ENCODE measurements around a stretch of chr9.

- RRBS: no CpG with 5 or more reads among the region's 10 CpGs
Observed at GRCh38 chr9:97980917-97981822, 2.0 kb upstream of the ANP32B start.

- RRBS: 31% methylated on average over 18 of the region's 97 CpGs
Observed at GRCh38 chr9:98087155-98088343, 31.0 kb downstream of the NANS start.

DNA sequence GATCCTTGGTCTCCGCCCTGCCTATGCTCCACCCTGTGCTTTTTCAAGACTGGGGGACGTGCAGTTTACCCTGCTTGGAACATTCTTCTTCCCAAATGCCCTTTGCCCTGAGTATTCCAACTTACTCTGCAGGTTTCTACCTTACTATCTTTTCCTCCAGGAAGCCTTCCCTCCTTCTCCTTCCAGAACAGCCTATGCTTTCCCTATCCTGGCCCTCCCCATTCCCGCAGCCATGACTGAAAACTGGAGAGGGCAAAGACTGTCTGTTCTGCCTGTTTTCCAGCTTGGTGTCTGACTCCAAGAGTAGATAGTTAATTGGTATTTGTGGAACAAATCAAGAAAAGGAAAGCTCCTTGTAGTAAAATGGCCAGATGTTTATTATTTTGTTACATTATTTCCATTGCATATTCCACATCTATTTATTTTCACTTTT, 1.6 kb upstream of the TRIM14 start:
- RRBS: no CpG with 5 or more reads among the region's 3 CpGs

GRCh38 chr9:98243733-98244303, 11.6 kb downstream of the TBC1D2 start:
- RRBS: no CpG with 5 or more reads among the region's 7 CpGs

GRCh38 chr9:98256594-98257190, 1.2 kb upstream of the TBC1D2 start:
- RRBS: no CpG with 5 or more reads among the region's 16 CpGs

- RRBS: no CpG with 5 or more reads among the region's 4 CpGs
Observed at GRCh38 chr9:98753808-98754186, 42.6 kb downstream of the ANKS6 start.

DNA sequence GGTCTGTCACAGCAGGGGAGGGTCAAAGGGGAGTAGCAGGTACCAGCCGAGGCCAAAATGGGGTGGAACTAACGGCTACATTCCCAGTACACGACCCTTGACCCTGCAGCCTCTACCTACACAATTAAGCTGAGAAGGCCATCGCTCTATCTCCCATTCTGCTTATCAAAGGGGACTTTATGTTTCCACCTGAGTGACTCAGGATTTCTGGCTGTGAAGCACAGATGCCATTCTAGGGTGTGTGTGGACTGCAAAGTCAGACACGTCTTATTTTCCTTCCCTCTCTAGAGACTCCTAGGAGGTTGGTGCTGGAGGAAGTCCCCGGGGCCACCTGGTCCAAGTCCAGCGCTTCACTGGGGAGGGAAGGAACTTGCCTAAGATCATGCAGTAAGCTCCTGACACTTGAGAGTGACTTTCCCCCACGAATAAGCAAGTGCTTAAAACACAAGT, 14.4 kb downstream of the ANKS6 start:
- RRBS: no CpG with 5 or more reads among the region's 8 CpGs

DNA sequence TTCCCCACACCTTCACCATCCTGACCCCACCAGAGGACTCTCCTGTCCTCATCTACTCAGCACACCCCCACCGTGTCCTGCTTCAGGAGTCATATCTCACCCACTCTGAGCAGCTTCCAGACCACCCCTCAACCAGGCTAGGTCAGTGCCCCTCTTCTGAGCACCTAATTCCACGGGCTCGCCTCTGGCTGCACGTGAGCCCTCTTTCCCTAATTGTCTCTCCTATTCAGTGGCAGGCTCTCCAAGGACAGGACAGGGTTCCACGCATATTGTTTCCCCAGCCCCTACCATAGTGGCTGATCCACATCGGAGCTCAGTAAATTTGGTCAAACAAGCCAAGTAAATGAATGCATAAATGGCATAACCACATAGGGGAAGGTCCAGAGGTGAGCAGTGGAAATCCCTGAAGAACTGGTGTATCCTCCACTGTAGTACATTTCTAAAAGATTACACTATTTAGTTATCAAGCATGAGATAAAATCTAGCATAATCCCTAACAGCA, 4.2 kb downstream of the ANKS6 start:
- RRBS: no CpG with 5 or more reads among the region's 6 CpGs

DNA sequence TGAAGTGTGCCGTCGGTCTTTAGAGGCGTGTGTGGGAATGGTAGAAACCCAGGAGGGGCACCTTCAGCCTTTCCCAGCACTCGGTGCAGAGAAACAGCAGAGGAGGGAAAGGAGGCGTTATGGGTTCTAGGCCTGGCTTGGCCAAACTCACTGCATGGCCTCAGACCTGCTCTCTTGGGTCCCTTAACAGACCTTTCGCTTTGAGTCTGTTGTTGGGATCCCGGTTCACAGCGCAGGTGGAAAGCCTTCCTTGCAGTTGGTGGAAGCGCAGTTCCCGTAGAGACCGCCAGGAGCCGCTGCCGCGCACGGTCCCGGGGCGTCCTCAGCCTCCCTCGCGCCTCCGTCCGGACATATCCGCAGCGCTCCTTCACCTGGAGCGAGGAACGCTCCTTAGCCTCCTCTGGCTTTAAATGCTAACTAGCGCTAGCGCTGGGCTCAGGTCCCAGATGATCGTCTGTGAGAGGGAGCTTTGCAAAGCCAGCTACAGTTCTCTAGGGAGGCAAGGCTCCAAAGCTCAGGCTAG, 31.2 kb downstream of the COL15A1 start:
- RRBS: 5% methylated on average over 8 of the region's 28 CpGs

- RRBS: no CpG with 5 or more reads among the region's 2 CpGs
Observed at GRCh38 chr9:98977192-98977448, 33.4 kb downstream of the COL15A1 start.

DNA sequence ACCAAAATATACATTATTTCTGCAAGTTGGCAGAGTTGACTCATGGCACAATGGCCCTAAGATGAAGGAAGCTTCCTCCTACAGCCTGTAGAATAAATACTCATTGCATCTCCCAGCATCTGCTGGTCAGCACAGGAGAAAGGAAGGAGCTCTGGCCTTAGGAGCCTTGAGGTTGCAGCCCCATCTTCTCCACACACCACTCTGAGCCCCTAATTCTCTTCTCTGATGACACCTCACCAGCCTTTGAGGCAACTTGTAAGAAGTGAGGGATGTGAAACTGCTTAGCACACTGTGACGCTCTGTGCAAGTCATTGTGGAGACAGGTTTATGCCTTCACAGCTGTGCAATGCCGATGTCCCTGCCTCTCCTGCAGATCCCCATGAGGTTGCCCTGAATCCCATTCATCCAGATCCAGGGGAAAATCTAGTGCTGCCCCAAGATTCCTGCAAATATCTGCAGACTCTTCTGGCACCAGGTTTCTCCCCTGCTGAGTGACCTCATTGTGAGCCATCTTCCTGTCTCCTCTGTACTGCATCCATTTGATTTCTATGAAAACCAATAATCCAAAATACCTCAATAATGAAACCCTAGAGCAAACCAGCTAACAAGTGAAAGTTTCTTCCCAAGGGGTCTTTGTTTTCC, 65.3 kb upstream of the TGFBR1 start:
- RRBS: no CpG with 5 or more reads among the region's 2 CpGs

DNA sequence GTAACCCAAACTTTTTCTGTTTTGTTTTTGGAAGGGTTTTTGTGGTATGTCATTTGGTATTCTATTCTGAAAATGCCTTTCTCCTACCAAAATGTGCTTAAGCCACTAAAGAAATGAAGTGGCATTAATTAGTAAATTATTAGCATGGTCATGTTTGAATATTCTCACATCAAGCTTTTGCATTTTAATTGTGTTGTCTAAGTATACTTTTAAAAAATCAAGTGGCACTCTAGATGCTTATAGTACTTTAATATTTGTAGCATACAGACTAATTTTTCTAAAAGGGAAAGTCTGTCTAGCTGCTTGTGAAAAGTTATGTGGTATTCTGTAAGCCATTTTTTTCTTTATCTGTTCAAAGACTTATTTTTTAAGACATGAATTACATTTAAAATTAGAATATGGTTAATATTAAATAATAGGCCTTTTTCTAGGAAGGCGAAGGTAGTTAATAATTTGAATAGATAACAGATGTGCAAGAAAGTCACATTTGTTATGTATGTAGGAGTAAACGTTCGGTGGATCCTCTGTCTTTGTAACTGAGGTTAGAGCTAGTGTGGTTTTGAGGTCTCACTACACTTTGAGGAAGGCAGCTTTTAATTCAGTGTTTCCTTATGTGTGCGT, 45.2 kb downstream of the TGFBR1 start:
- RRBS: no CpG with 5 or more reads among the region's 4 CpGs

DNA sequence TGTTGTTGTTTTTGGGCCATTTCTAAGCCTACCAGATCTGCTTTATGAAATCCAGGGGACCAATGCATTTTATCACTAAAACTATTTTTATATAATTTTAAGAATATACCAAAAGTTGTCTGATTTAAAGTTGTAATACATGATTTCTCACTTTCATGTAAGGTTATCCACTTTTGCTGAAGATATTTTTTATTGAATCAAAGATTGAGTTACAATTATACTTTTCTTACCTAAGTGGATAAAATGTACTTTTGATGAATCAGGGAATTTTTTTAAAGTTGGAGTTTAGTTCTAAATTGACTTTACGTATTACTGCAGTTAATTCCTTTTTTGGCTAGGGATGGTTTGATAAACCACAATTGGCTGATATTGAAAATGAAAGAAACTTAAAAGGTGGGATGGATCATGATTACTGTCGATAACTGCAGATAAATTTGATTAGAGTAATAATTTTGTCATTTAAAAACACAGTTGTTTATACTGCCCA, 46.5 kb downstream of the TGFBR1 start:
- RRBS: no CpG with 5 or more reads among the region's 2 CpGs

DNA sequence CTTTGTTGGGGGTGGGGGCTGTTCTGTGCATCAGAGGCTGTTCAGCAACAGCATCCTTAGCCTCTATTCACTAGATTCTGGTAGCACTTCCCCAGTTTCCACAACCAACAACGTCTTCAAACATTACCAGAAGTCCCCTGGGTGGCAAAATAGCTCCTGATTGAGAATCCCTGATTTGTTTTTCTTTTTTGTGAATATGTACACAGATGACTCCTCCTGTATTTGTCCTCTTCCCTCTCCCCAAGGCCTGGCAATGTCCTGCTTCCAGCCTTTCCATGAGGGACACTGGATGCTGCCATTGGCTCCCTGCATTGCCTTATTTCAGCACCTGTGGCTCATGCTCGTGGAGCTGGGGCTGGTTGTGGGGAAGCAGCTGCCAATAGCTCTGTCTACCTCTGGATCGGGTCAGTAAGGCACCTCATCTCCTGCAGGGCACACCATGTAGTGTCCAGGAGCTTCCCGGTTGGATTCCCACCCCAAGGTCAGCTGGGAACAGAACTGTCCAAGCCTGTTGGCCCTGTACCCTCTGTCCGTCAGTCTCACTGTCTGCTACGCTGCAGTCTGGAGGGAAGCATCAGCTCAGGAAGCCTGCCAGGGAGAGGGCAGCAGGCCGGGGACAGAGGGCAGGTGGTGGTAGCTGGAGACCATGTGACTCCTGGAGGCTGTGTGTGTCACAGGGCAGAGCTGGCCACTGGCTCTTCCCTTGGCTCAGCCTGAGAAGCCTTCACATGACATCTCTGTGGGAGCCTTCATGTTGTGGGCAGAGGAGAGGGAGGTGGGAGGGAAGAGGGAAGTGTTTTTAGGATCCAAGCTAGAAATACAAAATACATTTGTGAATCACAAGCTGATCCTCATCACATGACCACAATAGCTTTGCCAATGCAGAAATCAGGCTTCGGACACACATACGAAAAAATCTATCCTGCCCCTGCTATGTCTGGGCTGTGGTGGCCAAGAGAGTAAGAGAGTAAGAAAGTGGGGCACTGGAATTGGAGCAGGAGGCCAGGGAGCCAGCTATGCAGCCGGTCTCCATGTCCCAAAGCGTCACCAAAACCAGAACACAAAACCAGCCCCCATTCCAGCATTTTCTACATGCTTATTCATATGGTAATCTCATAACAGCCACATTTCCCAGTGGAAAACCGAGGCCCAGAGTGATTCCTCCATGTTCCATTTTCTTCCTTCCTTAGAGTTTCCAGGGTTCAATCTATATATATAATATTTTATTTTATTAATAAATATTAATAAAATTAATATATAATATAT, 134.5 kb downstream of the SEC61B start:
- RRBS: no CpG with 5 or more reads among the region's 12 CpGs

GRCh38 chr9:99358616-99359145, 136.6 kb downstream of the SEC61B start:
- RRBS: no CpG with 5 or more reads among the region's 9 CpGs

GRCh38 chr9:99359155-99359920, 137.3 kb downstream of the SEC61B start:
- RRBS: no CpG with 5 or more reads among the region's 13 CpGs

DNA sequence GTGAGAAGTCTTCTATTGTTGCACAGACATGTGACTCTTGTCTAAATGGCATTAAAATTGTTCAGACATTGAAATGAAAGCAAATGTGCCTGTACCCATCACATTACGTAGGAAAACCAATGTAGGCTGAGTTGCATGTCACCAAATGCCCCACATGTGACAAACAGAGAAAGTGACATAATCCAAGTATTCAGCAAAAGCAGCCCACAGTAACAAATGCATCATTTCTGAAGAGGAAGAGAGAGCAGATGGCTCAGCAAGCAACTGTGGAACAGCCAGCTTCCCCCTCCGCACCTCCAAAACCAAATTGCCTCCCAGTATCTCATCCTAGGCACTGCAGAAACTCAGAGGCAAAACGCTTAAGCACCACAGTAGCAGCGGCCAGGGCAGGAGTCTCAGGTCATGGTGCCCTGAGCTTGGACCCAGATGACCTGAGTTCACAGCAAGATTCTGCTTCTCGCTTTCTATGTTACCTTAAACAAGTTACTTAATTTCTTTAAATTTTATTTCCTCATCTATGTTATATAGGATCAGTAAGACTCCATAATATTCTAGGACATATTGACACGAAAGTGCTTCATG, 161.3 kb upstream of the NR4A3 start:
- RRBS: no CpG with 5 or more reads among the region's 6 CpGs

GRCh38 chr9:100111035-100111681, 12.1 kb downstream of the INVS start:
- RRBS: no CpG with 5 or more reads among the region's 5 CpGs

- RRBS: no CpG with 5 or more reads among the region's 4 CpGs
Observed at GRCh38 chr9:100144319-100144576, 45.2 kb downstream of the INVS start.